Bronchus (tissue), 1 donor: ENCODE measurements around the genes ZG16, DOC2A, ALDOA, GDPD3 and MYL11.

GRCh38 chr16:29777974-29778691 is at the start of gene ZG16:
ZG16 (plus strand) TSS chr16:29778256.
- PRO-cap: no peak

DNA sequence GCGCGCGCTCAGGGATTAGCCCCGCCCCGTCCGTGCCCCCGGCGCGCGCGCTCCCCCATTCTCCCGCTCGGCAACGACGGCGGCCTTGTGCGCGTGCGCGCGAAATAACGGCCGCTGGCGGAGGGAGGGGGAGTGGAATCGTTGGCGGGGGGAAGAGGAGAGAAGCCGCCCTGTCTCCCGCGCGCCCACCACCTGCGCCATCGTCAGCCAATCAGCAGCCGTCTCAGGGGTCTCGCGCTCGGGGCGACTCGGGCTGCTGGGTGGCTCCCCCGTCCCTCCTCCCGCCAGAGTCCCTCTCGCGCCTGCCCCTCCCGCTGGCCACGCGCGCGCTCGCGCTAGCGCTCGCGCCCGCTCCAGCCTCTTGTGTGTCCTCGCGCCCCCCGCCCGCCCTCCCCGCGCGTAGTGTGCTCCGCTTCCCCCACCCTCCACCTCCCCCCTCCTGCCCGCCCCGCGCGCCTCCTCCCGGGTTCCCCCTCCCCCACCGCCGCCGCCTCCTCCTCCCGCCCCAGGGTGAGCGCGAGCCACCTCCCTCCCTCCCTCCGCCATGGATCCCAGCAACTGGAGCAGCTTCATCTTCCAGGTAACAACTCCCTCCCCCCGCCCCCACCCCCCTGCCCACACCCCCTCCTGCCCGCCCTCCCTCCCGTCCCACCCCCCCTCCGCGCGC is 595 bp upstream of the MAZ start:
- PRO-cap: bidirectional peak, plus-strand start at position 70 of the sequence, minus-strand start outside the sequence; bidirectional peak, plus-strand start at position 524 of the sequence, minus-strand start at position 337 of the sequence; bidirectional peak, plus-strand start outside the sequence, minus-strand start at position 560 of the sequence

DNA sequence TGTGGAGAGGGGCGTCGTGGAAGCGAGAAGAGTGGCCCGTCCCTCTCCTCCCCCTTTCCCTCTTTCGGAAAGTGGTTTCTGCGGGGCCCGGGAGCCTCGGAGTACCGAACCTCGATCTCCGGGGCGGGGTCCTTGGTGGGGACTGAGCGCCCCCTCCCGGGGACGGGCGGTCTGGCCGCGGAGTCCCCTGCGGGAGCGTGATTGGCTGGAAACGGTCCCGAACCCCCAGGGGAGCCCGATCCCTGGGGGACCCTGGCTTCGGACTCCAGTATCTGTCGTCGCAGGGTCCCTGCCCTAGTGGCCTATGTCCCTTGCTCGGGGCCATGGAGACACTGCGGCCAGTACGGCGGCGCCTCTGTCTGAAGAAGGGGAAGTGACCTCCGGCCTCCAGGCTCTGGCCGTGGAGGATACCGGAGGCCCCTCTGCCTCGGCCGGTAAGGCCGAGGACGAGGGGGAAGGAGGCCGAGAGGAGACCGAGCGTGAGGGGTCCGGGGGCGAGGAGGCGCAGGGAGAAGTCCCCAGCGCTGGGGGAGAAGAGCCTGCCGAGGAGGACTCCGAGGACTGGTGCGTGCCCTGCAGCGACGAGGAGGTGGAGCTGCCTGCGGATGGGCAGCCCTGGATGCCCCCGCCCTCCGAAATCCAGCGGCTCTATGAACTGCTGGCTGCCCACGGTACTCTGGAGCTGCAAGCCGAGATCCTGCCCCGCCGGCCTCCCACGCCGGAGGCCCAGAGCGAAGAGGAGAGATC is 443 bp downstream of the PAGR1 start:
- PRO-cap: bidirectional peak, plus-strand start at position 181 of the sequence, minus-strand start at position 73 of the sequence; bidirectional peak, plus-strand start at position 679 of the sequence, minus-strand start at position 563 of the sequence

- PRO-cap: no peak
Measured at GRCh38 chr16:29877001-29877244, 13.9 kb upstream of the CDIPT start.

- PRO-cap: no peak
Measured at GRCh38 chr16:29877245-29878131, 14.5 kb upstream of the CDIPT start.

DNA sequence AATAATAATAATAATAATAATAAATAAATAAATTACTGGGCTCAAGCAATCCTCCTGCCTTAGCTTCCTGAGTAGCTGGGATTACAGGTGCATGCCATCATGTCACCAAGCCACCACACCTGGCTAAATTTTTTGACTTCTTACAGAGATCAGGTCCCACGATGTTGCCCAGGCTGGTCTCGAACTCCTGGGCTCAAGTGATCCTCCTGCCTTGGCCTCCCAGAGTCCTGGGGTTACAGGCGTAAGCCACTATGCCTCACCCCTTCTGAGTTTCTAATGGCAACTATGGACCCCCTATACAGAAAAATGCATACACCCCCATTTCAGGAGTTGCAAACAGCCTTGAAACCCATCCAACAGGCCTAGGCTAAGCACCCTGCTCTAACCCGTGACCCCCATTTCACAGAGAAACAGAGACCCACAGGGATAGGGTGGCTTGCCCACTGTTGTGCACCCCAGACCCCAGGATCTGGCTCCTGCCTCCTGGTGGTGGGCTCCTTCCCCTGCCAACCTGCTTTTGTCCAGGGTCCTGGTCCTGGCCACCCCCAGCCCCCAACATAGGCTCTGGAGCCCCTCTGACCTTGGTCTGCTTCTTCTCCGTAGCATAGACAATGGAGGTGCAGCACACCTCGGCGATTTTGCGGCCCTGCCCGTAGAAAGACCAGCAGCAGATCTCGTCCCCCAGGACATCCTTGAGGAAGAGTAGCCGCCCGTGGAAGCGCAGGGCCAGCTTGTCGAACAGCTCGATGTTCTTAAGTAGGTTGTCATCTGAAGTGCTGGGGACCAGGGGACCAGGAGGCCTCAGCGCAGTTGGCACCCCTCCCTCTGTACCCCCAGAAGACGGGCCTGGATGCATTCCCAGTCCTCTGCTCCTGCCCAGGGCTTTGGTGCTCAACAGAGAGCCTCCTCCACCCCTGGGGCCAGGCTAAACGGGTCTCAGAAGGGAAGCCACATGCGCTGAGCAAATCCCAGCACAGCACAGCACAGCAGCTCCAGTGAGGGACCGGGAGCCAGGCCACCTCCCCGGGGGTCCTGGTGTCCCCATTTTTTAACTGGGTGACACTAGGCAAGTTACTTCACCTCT is 10.5 kb downstream of the ASPHD1 start:
- PRO-cap: no peak

DNA sequence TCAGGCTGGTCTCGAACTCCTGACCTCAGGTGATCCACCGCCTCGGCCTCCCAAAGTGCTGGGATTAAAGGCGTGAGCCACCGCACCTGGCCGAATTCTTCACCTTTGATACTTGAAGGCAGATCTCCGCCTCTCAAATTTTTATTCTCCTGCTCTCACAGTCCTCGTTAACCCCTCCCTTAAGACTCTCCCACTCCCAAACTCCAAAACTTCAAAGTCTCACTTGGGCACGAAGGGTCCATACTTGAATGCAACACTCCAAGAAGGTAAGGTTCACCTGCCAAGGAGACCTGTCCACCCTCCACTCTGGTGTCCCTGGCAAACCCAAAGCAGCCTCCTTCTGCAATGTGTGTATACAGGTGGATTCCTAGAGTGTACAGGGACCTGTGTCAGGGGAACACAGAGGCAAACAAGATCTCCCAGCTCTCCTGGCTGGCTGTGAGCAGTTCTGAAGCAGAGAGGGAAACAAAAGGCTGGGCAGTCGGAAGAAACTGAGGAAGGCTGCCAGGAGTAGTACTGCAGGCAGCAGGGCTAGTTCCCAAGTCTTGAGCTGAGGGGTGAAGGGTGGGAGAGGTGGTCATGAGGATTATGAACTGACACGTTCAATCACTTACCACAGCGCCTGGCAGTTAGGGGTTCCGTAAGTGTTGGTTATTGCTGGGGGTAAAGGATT is 965 bp downstream of the KCTD13 start:
- PRO-cap: no peak

- PRO-cap: no peak
Measured at GRCh38 chr16:30006418-30006894, 4.4 kb downstream of the DOC2A start.

- PRO-cap: no peak
Measured at GRCh38 chr16:30006984-30007472, 3.8 kb downstream of the DOC2A start.

DNA sequence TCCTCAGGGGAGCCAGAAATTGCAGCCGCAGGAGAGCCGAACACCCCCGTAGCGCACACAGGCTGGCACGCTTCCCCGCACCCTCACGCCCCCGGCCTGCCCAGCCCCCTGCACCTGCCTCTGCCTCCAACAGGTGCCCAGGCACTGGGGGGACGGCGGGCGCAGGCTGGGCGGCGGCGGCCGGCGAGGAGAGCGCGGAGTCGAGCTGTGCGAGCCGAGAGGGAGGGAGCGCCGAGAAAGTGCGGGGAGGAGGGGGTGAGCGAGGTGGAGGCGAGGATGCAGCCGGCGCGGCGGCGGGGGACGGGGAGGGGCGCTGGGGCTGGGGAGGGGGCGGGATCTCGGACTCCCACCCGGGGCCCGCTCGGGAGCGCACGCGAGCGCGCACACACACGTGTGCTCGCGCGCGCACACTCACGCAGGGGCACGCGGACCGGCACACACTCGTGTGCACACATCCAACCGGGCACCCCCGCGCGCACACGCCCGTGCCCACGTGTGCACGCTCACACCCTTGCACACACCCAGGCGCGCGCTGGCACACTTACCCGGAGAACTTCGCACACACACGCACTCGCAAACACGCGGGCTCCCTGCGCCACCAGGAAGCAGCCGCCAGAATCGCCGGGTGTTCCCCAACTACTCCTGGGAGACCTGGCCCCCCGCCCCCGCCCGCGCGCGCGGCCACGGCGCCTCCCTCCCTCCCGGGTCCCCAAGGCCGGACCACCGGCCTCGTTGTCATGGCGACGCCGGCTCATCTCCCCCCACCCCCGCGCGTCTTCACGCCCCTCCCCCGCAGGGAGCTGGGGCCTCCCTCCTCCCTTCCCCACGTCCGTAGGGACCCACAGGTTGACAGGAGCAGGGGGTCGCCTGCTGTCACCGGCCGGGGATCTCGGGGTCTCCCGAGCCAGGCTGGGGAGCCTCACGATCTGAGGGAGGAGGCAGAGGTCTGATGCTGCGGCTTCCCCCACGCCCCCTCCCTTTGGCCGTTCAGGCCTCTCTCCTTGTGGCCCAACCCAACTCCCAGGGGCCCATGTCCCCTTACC is at the start of gene DOC2A:
TSS of gene DOC2A (minus strand) at position 243 of the 1,043 bp plus-strand sequence.
- PRO-cap: no peak

DNA sequence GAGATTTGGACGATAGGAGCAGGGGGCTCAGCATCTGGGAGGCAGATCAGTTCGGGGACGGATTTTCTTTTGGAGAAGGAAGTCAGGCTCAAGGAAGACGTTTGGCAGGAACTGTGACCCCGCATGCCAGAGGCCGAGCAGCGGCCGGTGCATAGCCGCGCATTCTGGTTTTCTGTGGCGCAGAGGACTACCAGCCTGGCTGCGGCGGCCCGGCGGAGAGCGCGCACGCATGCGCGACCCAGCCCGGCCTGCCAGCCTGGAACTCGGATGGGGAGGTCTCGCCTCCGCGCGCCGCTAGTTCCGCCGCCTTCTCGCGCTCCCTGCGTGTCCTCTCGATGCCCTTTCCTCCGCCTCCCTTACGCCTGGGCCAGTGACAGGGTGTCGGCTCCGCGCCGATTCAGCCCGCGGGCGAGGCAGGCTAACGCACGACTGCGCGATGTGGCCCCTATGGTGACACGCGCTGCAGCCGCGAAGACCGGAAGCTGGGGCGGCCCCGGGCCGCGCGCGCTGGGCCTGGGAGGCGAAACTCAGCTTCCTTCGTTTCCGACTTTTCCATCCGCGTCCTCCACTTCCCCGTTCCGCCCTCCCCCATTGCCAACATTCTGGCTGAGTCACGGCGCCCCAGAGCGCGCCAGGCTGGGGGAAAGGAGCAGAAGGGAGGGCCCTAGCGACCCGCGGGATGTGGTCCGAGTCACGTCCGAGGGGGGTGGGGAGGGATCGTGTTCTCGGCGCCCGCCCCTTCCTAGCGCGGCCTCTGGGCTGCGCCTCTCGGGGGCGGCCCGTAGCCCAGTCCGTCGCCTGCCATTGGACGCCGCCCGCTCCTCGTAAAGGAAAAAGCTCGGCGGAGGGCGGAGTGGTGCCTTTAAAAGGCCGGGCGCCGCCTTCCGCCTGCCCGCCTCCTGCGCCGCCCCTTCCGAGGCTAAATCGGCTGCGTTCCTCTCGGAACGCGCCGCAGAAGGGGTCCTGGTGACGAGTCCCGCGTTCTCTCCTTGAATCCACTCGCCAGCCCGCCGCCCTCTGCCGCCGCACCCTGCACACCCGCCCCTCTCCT is at the start of gene ALDOA:
TSS of gene ALDOA (plus strand) at position 891 of the 1,051 bp plus-strand sequence.
- PRO-cap: bidirectional peak, plus-strand start at position 922 of the sequence, minus-strand start at position 593 of the sequence

- PRO-cap: unidirectional peak, minus-strand start at chr16:30113537
Measured at GRCh38 chr16:30113279-30113905, at the start of gene GDPD3. GDPD3 (minus strand) TSS chr16:30113537.

GRCh38 chr16:30335626-30336595 is 19.2 kb downstream of the CD2BP2 start:
- PRO-cap: no peak

DNA sequence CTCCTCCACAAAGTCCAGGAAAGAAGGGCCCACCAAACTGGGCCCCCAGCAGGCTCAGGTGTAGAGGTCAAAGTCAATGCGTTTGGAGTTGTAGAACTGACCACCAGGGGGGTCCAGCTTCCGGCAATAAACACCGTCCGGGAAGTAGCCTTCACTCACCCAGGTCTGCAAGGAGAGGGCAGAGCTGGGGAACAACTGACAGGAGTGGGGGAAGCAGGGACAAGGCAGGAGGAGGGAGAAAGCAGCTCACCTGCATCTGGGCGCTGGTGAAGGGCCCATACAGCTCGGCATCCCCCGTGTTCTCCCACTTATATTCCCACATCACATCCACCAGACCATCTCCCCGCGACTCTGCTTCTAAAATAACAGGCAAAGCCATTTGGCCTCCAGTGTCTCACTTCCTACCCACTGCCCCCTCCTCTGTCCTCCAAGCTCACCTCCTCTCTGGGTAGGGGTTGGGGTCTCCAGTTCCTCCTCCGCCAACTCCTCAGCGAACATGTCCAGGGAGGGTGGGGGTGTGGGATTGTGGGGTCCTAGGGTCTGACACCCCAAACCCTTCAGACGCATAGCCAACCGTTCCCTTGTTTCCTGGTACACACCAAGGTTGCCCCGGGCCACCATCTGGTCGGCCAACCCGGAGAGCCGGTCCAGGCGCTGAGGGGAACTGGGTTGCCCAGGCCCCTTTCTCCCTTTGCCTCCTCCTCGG is 2.0 kb downstream of the CD2BP2 start:
- PRO-cap: no peak

DNA sequence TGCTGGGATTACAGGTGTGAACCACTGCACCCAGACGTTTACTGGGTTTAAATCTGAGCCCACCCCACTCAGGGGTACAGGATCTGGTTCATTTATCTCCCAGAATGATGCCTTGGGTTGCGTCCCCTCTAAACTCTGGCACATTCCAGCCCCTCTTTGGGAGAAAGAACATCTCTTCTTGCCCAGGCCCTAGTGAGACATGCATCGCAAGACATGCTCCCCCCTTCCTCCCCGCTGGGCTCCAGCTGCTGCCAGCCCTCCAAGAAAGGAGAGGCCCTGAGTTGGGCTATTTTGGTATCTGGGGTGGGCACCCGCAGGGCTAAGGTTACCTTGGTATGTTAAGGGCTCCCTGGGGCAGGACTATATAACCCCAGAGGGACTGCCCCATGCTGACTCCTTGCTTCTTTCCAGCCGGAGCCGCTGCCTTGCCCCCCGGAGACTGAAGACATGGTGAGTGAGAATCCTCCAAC is at the start of gene MYL11:
TSS of gene MYL11 (plus strand) at position 392 of the 470 bp plus-strand sequence.
- PRO-cap: no peak

DNA sequence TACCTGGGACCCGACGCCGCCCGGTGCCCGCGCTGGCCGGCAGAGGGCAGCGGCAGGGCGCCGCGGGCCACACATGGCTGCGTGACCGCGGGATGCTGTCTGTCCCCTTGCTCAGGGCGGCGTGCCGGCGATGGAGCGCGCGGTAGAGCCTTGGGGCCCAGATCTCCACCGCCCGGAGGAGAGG is 337 bp downstream of the ZNF48 start:
- PRO-cap: no peak

DNA sequence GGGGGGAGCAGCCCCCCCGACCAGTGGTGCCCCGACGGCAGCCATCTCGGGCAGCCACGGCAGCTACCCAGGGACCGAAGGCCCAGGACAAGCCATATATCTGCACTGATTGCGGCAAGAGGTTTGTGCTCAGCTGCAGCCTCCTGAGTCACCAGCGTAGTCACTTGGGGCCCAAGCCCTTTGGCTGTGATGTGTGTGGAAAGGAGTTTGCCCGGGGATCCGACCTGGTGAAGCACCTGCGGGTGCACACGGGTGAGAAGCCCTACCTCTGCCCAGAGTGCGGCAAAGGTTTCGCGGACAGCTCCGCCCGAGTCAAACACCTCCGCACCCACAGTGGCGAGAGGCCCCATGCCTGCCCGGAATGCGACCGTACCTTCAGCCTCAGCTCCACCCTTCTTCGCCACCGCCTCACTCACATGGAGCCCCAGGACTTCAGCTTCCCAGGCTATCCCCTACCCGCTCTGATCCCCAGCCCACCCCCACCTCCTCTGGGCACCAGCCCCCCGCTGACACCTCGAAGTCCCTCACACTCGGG is 2.8 kb downstream of the ZNF48 start:
- PRO-cap: no peak

- PRO-cap: no peak
Measured at GRCh38 chr16:30525135-30525799, 1.1 kb downstream of the ZNF768 start.

- PRO-cap: bidirectional peak, plus-strand start at chr16:30568521, minus-strand start at chr16:30568316
Measured at GRCh38 chr16:30568188-30568709, 3.3 kb downstream of the ZNF688 start.

- PRO-cap: bidirectional peak, plus-strand start at chr16:30609688, minus-strand start at chr16:30609591
Measured at GRCh38 chr16:30609269-30610023, 743 bp downstream of the ZNF689 start.